Measurements from ENCODE around the gene CACNA1C.

DNA sequence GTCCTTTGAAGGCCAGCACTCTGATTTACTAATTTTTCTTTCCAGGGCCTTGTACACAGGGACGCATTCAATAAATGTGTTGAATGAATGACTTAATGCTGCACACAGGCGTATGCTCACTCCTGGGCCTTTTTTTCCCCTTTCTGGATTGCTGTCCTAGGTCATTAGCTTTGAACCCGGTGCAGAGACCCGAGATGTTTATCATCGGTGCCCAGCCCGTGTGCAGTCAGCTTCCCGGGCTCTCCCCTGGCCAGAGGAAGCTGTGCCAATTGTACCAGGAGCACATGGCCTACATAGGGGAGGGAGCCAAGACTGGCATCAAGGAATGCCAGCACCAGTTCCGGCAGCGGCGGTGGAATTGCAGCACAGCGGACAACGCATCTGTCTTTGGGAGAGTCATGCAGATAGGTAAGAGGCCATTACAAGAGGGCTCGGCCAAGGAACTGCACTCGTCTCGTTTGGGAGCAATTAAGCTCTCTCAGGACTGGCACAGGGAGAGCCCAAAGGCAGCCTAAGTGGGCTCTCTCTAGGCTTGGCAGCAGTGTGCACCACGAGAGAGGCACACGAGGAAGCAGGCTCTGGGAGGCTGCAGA, 3.6 kb downstream of the WNT5B start:
- PRO-cap: no peak
- CAGE, long polyA plus RNA: no peak

GRCh38 chr12:1661341-1662440, 29.2 kb upstream of the ADIPOR2 start:
- PRO-cap: no peak
- CAGE, long polyA plus RNA: no peak

GRCh38 chr12:1662557-1663585, 28.0 kb upstream of the ADIPOR2 start:
- PRO-cap: no peak
- CAGE, long polyA plus RNA: no peak

GRCh38 chr12:1669992-1670854, 20.6 kb upstream of the ADIPOR2 start:
- PRO-cap: no peak
- CAGE, long polyA plus RNA: no peak

- PRO-cap: no peak
- CAGE, long polyA plus RNA: no peak
These were observed 36.2 kb upstream of the LRTM2 start for GRCh38 chr12:1784085-1784708.

DNA sequence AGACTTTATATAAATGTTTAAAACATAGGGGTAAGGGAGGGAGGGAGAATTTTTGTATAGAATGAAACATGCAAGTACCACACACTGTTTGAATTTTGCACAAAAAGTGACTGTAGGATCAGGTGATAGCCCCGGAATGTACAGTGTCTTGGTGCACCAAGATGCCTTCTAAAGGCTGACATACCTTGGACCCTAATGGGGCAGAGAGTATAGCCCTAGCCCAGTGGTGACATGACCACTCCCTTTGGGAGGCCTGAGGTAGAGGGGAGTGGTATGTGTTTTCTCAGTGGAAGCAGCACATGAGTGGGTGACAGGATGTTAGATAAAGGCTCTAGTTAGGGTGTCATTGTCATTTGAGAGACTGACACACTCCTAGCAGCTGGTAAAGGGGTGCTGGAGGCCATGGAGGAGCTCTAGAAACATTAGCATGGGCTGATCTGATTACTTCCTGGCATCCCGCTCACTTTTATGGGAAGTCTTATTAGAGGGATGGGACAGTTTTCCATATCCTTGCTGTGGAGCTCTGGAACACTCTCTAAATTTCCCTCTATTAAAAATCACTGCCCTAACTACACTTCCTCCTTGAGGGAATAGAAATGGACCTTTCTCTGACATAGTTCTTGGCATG, 33.7 kb upstream of the LRTM2 start:
- PRO-cap: no peak
- CAGE, long polyA plus RNA: no peak

- PRO-cap: no peak
- CAGE, long polyA plus RNA: no peak
These were observed 32.4 kb upstream of the LRTM2 start for GRCh38 chr12:1788000-1788406.

GRCh38 chr12:1842313-1842817, 22.0 kb downstream of the LRTM2 start:
- PRO-cap: no peak
- CAGE, long polyA plus RNA: no peak

- PRO-cap: no peak
- CAGE, long polyA plus RNA: no peak
These were observed 10.8 kb downstream of the CACNA2D4 start for GRCh38 chr12:1907704-1907994.

DNA sequence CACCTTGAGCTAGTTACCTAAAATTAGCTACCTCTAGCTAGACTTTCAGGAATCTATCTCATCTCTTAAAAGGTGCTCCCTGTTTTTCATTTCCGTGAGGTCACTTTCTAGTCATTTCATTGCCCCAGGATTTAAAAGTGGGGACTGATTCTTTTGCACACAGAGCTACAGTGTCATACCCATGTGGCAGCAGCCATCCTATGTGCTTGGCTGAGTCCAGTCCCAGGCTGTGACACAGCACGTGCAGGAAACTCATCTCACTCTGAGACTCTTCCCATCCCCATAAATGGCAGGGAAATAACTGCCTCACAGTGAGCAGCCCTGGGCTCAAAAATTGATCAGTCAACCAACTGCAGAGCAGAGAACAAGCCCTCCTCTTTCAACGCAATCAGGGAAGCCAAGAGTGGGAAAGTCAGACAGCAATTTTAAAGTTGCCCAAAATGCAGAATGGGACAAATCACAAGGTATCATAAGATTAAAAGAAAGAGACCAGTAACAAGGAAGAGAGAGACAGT, 37.4 kb downstream of the DCP1B start:
- PRO-cap: no peak
- CAGE, long polyA plus RNA: no peak

DNA sequence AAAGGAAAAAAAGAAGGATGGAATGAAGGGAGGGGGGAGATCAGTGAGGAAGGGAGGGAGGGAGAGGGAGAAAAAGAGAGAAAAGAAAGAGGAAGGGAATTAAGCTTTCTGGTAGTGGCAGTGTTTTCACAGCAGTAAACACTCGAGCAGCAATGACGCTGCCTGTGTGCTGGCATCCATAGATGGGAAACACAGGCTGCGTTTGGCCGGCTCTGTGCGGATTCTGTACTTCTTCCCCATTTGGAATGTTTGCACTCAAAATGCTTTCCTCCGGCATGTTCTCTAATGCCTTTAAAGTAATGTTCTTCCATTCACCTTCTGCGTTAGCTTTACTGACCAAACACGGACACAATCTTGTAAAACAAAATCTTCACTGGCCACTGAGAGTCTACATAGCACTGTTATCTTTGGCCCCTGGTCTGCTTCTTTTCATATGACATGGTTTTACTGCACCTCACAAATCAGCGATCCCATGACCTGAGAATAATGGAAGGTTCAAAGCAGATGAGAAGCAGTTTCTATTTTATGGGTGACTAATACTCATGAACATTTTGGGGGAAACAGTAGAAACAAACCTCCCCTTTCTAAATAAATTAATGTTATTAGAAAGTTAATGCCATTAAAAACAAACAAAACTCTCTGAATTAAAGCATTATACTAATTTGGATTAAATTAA, 31.3 kb downstream of the DCP1B start:
- PRO-cap: no peak
- CAGE, long polyA plus RNA: no peak

GRCh38 chr12:2034573-2035359, 18.0 kb upstream of the CACNA1C start:
- PRO-cap: no peak
- CAGE, long polyA plus RNA: no peak

GRCh38 chr12:2052915-2053700, at the start of gene CACNA1C:
Gene CACNA1C, plus strand, starts transcription at chr12:2052987.
- PRO-cap: no peak
- CAGE, long polyA plus RNA: no peak

GRCh38 chr12:2054704-2054996, 1.9 kb downstream of the CACNA1C start:
- PRO-cap: no peak
- CAGE, long polyA plus RNA: no peak

GRCh38 chr12:2084361-2085050, 31.7 kb downstream of the CACNA1C start:
- PRO-cap: no peak
- CAGE, long polyA plus RNA: no peak

GRCh38 chr12:2156500-2157216, 103.9 kb downstream of the CACNA1C start:
- PRO-cap: no peak
- CAGE, long polyA plus RNA: no peak

DNA sequence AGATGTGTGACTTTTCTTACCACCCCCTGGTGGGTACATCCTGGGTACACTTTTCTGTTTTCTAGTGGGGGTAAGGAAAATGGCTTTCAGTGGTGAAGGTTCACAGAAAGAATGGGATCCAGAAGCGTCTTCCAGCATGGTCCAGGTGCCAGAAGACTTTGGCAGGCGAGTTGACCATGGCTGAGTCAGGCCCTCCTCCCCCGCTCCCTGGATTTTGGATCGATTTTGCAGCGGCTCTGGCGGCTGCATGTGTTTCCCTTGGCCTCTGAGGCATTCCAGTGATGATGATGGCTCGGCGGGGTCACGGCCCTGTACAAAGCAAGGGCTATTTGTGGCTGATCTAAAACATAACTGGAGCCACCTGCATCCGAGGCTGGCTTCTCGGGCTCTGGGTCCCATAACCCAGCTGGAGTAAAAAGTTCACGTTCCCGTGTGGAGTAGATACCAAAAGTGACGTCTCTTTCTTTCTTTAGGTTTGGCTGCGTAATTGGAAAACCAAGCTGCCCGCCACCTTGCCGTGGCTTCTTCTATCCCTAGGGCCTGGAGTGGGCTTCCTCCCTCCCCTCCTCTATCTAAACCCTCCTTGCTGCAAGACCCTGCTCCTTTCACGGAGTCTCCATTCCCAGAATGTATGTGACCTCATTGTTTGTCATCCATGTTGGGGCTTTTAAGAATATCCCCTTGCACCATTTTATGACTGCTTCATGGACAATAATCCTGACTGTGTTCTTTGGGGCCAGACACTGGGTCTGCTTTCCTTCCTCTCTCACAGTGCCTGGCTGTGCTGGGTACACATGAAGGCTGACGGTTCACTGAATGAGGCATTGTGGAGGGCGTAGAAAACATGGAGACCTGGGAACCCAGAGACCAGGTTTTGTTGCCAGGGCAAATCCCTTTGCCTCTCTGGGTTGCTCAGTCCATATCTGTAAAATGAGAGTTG, 111.0 kb downstream of the CACNA1C start:
- PRO-cap: no peak
- CAGE, long polyA plus RNA: no peak

GRCh38 chr12:2283753-2284275, 231.0 kb downstream of the CACNA1C start:
- PRO-cap: no peak
- CAGE, long polyA plus RNA: no peak

GRCh38 chr12:2286563-2287200, 233.9 kb downstream of the CACNA1C start:
- PRO-cap: no peak
- CAGE, long polyA plus RNA: no peak

GRCh38 chr12:2287201-2287617, 234.4 kb downstream of the CACNA1C start:
- PRO-cap: no peak
- CAGE, long polyA plus RNA: no peak